ENCODE results near the genes HLA-A and PPP1R11.

- PRO-cap: unidirectional peak, plus-strand start at chr6:28943837
Observed at GRCh38 chr6:28943421-28944147, 19.8 kb upstream of the TRIM27 start.

DNA sequence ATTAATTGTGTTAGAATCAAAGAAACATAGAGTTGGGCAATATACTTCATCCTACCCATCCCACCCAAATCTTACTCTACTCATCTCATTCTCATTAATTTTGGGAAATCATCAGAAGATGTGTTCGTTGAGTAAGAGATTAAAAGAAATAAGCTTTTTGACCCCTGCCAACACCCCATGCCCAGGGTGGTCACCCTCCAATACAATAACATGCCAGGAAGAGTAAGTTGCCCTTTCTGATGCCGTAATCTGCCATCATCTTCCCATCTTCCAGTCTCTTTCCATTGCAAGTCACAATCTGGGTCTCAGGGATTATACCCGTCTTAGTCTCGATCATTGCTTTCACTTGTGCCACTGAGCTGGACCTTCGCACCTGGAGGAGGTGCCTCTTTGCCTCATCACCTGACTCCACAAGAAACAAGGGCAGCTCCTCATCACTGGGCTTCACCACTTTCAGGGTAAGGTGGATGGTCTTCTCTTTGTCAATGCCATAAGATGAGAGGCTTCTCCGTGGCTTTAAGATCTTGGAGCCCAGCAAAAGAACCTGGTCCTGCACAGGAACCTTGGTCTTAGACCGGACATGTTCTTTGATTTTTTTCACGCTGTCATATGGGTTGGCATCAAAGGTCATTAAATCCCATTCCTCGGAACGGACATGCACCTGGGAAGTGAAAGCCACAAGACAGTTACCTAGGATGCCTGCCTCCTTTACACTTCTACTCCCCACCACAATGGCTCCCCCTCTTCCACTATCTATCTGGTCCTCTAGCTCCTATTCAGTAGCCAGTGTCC, 3.6 kb downstream of the UBD start:
- PRO-cap: no peak

DNA sequence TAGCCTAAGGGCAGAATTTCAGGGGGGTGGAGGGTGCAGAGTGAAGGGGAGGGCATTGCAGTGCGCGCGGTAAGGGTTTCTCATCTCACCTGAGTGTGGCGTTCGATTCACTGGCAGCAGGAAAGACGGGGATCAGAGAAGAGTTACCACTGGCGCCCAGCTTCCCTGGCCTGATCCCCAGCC, 4.1 kb downstream of the GABBR1 start:
- PRO-cap: no peak

DNA sequence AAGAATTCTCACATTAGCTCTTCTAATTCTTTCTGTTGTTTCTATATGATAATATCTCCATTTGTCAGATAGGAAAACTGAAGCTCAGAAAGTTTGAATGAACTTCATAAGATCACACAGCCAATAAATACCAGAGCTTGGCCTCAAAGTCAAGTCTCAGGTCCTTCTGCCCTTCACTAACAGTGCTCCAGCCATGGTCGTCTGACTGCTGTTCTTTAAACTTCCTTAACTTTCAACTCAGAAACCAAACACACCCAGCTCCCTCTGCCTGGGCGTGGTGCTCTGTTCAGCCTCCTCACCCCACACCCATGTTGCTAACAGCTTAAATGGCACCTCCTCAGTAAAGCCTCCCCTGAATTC, 8.7 kb upstream of the GABBR1 start:
- PRO-cap: no peak

DNA sequence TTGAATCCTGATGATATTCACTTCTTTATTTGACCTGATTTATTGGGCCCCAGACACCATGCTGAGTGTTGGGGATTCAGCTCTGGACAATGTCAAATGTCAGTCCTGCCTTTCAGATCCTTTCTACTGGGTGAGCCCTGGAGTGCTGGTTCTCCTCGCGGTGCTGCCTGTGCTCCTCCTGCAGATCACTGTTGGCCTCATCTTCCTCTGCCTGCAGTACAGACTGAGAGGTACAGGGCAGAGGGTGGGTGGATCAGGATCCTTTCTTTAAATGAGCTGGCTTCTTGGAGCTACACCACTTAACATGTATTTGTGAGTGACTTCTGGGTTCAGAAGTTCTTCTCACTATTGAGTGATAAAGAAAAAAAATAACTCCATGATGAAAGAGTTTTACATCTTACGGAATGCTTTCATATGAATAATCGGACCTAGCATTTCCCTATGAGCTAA, 9.2 kb downstream of the MOG start:
- PRO-cap: no peak

- PRO-cap: bidirectional peak, plus-strand start at chr6:29677632, minus-strand start at chr6:29677368
Observed at GRCh38 chr6:29677062-29677864, 3.7 kb downstream of the ZFP57 start.

- PRO-cap: no peak
Observed at GRCh38 chr6:29680268-29680865, 585 bp downstream of the ZFP57 start.

GRCh38 chr6:29727609-29728424, 4.6 kb downstream of the HLA-F start:
- PRO-cap: no peak

GRCh38 chr6:29755438-29756044, 32.3 kb downstream of the HLA-F start:
- PRO-cap: no peak

DNA sequence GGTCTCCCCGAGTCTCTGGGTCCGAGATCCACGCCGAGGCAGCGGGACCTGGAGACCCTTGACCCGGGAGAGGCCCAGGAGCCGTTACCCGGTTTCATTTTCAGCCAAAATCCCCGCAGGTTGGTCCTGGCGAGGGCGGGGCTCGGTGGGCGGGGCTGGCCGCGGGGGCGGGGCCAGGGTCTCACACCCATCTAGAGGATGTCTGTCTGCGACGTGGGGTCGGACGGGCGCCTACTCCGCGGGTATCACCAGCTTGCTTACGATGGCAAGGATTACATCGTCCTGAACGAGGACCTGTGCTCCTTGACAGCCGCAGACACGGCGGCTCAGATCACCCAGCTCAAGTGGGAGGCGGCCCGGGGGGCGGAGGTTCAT, 34.9 kb upstream of the HLA-G start:
- PRO-cap: bidirectional peak, plus-strand start at position 196 of the sequence, minus-strand start at position 112 of the sequence

DNA sequence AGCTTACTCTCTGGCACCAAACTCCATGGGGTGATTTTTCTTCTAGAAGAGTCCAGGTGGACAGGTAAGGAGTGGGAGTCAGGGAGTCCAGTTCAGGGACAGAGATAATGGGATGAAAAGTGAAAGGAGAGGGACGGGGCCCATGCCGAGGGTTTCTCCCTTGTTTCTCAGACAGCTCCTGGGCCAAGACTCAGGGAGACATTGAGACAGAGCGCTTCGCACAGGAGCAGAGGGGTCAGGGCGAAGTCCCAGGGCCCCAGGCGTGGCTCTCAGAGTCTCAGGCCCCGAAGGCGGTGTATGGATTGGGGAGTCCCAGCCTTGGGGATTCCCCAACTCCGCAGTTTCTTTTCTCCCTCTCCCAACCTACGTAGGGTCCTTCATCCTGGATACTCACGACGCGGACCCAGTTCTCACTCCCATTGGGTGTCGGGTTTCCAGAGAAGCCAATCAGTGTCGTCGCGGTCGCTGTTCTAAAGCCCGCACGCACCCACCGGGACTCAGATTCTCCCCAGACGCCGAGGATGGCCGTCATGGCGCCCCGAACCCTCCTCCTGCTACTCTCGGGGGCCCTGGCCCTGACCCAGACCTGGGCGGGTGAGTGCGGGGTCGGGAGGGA, at the start of gene HLA-A:
HLA-A (plus strand) TSS at position 500 of the 616 bp plus-strand sequence.
- PRO-cap: bidirectional peak, plus-strand start at position 500 of the sequence, minus-strand start at position 326 of the sequence

- PRO-cap: bidirectional peak, plus-strand start at chr6:30006601, minus-strand start at chr6:30006414; bidirectional peak, plus-strand start at chr6:30007011, minus-strand start at chr6:30007025
Observed at GRCh38 chr6:30006189-30007075, 54.6 kb upstream of the POLR1H start.

- PRO-cap: unidirectional peak, minus-strand start at chr6:30007220
Observed at GRCh38 chr6:30007076-30007659, 53.9 kb upstream of the POLR1H start.

DNA sequence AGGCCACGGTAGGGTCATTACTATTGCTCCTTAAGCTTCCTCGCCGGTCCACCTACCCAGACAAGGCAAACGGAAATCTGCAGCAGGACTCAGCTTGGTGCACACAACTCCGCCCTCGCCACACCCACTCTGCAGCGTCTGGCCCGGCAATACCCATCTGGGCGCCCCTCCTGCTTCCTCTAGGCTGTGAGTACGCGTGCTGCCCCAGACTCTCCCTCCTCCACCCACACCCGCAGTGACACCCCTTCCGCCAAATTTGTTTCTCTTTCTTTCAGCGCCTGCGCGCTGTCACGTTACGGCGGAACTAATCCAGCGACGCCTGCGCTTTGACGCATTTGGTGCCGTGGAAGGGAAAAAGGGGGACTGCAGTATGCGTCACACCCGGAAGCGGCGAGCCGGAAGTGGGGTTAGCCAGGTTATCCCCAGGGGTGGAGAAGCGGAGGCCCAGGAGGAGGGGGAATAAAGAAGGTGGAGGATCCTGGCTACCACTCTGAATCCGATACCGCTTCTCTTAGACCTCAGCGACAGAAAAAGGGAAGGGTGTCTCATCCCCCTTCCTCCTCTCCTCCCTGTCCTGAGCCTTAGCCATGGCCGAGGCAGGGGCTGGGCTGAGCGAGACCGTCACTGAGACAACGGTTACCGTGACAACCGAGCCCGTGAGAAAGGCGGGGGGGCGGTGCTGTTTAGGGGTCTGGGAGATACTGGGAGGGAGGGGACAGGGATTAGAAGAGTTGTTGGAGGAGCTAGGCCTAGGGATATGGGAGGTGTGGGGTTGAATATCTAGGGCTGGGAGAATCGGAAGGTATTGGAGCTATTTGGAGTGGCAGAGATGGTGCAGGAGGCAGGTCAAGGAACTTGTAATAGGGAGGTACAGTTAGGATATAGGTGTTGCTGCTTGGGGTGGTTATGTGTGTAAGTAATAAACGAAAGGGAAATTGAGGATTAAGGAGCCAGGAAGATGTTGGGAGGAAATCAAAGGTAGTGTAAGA, at the start of gene PPP1R11:
PPP1R11 (plus strand) TSS at position 375 of the 989 bp plus-strand sequence.
- PRO-cap: bidirectional peak, plus-strand start at position 447 of the sequence, minus-strand start at position 62 of the sequence

GRCh38 chr6:30100374-30101310, 12.2 kb downstream of the TRIM31 start:
- PRO-cap: bidirectional peak, plus-strand start at chr6:30100948, minus-strand start at chr6:30100825

- PRO-cap: no peak
Observed at GRCh38 chr6:30161224-30161570, 186 bp upstream of the TRIM10 start.

GRCh38 chr6:30288132-30288994, 38.4 kb upstream of the TRIM39 start:
- PRO-cap: no peak

GRCh38 chr6:30305945-30306772, 20.6 kb upstream of the TRIM39 start:
- PRO-cap: no peak

DNA sequence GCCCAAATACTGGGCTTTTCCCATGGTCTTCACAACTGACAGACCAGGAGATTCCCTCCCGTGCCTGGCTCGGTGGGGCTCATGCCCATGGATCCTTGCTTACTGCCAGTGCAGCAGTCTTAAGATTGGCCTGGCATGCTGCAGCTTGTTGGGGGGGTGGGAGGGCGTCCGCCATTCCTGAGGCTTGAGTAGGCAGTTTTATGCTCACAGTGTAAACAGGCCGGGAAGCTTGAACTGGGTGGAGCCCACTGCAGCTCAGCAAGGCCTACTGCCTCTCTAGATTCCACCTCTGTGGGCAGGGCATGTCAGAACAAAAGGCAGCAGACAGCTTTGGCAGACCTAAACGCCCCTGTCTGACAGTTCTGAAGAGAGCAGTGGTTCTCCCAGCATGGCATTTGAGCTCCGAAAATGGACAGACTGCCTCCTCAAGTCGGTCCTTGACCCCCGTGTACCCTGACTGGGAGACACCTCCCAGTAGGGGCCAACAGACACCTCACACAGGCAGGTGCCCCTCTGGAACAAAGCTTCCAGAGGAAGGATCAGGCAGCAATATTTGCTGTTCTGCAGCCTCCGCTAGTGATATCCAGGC, 31.9 kb downstream of the HLA-E start:
- PRO-cap: bidirectional peak, plus-strand start at position 288 of the sequence, minus-strand start at position 104 of the sequence

DNA sequence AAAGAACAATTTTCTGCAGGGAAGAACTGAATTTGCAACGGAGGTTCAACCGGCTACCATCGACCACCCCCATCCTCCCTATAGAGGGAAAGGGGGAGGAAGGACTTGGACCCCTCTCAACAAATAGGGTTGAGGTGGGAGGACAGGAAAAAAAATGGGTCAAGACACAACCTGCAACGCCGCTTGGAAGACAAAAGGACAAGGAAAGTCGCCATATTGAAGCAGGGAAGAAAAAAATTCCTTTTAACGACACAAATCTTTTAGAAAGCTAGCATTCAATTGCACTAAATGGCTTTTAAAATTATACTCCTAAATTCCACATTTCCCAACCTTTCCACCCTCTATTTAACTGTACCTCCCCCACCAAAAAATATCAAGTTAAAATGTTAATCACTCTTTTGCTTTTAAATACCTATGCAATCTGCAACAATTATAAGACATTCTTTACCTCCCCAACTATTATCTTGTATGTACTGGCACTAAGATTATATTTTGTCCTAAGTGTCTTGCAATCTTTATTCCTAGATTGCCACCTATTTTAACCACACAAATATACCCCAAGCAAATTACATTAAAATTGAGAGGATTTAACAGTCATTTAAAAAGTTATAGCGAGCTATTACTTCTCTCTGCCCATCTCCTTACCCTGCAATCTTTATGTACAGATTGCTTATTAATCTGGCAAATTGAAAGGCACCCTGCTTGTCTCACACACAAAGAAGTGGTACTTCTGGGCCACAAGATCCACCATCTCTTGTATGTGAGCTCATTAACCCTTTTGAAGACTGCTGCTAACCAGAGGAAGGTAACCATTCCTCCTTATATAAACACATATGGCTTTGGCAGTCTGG, 1.5 kb downstream of the PPP1R10 start:
- PRO-cap: bidirectional peak, plus-strand start at position 176 of the sequence, minus-strand start at position 82 of the sequence; bidirectional peak, plus-strand start outside the sequence, minus-strand start at position 654 of the sequence